NCI-H460 (cell line): ENCODE data around the gene QDPR.

GRCh38 chr4:15459692-15459971, 10.1 kb upstream of the CC2D2A start:
RAMPAGE:
- cytosol, long total RNA, result no peak
- long total RNA, result no peak
- nucleus, long total RNA, result no peak

DNA sequence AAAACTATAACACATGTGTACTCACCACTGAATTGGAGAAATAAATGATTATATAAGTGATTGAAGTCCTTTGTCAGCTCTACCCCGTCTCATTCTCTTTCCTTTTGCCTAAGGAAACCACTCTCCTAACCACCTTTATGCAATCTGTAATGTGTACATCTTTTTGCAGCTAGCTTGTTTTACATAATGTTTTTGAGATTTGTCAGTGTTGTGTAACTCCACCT, 674 bp downstream of the FAM200B start:
RAMPAGE:
- cytosol, long total RNA, result no peak
- long total RNA, result no peak
- nucleus, long total RNA, result no peak

RAMPAGE:
- cytosol, long total RNA, result no peak
- long total RNA, result no peak
- nucleus, long total RNA, result no peak
Observed at GRCh38 chr4:15774023-15774632, 4.0 kb upstream of the CD38 start.

GRCh38 chr4:15781565-15782494, 3.7 kb downstream of the CD38 start:
RAMPAGE:
- cytosol, long total RNA, result no peak
- long total RNA, result no peak
- nucleus, long total RNA, result no peak

RAMPAGE:
- cytosol, long total RNA, result no peak
- long total RNA, result no peak
- nucleus, long total RNA, result no peak
Observed at GRCh38 chr4:16001490-16001981, 38.6 kb upstream of the FGFBP2 start.

RAMPAGE:
- cytosol, long total RNA, result no peak
- long total RNA, result no peak
- nucleus, long total RNA, result no peak
Observed at GRCh38 chr4:16033260-16033733, 50.5 kb downstream of the PROM1 start.

DNA sequence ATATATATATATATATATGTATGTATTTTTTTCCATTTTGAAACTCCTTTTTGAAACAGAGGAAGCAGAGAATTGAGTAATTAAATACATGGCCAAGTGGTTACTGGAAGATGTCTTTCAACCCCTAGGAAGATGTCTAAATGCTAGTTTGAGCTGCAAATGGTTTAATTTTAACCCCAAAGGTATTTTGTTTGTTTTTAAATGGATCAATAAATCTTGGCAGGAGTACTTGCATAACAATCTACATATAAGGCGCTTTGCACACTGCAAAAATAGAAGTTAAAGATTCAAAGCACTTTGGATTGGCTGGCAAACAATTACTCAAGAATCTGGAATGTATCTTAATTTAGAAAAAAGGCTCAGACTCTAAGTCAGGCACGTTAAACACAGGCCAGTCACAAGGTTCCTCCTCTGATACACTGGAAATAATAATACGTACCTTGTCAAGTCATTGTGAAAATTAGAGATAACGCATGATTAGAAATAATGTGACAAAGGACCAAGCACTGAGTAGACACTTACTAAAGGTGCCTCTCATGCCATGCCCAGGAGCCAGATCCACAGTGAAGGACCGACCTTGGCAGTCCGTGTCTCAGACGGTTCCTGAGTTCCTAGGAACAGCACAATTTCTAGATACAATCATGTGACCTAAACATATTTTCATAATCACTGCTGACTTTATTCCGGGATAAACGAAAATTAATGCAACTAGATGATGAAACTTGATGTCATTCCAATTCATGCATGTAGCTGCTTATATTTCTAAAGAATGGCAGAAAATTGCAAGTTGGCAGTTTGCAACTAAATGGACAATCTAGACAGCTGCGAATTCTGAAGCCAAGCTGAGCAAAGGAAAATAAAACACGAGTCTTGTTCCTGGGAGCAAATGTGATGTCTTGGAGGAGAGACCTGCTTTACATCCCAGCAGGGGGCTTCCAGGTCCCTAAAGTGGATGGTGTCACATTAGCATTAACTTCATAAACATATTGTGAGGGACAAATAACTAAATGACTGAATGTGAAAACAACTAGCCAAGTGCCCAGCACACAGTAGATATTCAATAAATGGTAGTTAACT, 49.6 kb downstream of the PROM1 start:
RAMPAGE:
- cytosol, long total RNA, result no peak
- long total RNA, result no peak
- nucleus, long total RNA, result no peak

RAMPAGE:
- cytosol, long total RNA, result no peak
- long total RNA, result no peak
- nucleus, long total RNA, result no peak
Observed at GRCh38 chr4:16161654-16162647, 64.3 kb downstream of the TAPT1 start.

RAMPAGE:
- cytosol, long total RNA, result no peak
- long total RNA, result no peak
- nucleus, long total RNA, result no peak
Observed at GRCh38 chr4:16196414-16196980, 29.8 kb downstream of the TAPT1 start.

DNA sequence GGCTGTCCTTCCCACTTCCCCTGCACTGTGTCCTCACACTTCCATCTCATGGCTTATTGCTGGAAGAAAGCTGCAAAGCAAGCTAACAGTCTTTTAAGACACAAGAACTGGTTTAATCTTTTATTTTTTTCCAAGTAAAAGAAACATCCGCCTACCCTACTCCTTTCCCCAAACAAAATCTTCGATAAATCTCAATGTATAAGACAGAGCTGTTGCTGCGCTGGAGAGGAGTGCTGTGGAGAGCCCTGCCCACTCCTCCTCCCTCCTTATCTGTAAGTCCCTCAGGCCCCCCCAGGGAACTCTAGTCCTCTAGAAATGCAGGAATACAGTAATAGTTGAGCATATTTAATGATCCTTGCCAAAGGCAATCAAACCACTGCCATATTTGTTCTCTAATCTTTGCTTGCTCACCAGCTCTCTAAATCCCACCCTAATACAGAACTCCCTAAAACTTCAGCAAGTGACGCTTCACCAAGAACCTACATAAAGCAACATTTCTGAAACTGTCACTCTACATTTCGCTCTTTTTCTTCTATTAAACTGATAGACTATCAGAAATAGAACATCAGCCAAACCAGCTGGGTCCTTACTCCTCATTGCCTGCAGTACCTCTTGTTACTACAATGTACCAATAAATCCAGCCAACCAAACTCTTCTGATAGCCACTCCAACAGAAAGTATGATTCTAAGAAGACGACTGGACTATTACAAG, 13.8 kb downstream of the TAPT1 start:
RAMPAGE:
- cytosol, long total RNA, result no peak
- long total RNA, result no peak
- nucleus, long total RNA, result no peak

RAMPAGE:
- cytosol, long total RNA, result no peak
- long total RNA, result no peak
- nucleus, long total RNA, result no peak
Observed at GRCh38 chr4:16233575-16233929, 7.3 kb upstream of the TAPT1 start.

RAMPAGE:
- cytosol, long total RNA, result no peak
- long total RNA, result no peak
- nucleus, long total RNA, result no peak
Observed at GRCh38 chr4:16627950-16628565, 270.4 kb downstream of the LDB2 start.

DNA sequence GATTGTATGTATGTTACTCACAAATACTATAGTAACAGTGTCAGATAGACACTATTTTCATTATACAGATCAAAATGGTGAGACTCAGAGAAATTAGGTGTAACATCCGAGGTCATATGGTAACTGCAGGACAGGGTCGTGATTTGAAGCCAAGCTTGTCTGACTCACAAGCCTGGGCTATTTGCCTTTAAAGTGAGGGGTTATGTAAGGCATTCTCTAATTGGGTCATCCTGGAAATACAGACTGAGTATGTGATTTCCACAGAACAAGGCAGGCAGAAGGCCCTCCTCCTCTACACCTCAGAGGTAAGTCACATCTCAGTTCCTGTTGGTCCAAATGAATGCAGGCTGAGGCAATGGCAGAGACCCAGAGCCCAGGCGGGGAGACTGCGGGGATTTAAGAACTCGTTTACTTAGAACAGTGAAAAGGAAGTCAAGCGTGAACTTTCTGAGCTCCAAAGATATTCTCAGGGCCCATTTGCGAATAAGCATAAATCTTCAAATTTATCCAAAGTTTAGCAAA, 153.4 kb downstream of the LDB2 start:
RAMPAGE:
- cytosol, long total RNA, result no peak
- long total RNA, result no peak
- nucleus, long total RNA, result no peak

DNA sequence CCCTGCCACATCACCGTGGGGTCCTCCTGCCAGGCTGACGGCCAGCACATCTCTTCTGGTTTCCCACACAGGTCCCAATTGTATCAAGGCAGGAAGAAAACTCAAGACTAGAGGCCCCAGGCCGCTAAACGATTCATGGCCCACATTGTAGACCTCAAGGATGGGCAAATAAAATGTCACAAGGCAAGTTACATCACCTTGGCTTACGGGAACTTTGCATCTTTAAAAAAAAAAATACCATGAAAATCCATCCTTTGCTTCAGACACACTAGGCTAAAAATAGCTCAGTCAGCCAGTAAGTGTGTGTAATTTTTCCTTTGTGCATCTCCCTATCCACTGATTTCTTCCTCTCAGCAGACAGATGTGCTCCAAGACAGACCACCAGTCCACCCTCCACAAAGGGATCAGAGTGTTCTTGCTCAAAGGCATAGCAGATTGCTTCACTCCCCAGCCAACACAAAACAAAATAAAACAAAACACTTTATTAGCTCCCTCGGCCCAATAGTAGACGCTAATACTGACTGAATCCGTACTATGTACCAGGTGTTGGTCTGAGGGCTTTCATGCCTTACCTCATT, 14.7 kb downstream of the LDB2 start:
RAMPAGE:
- cytosol, long total RNA, result no peak
- long total RNA, result no peak
- nucleus, long total RNA, result no peak

GRCh38 chr4:16896725-16897305, 1.6 kb downstream of the LDB2 start:
RAMPAGE:
- cytosol, long total RNA, result no peak
- long total RNA, result no peak
- nucleus, long total RNA, result no peak

DNA sequence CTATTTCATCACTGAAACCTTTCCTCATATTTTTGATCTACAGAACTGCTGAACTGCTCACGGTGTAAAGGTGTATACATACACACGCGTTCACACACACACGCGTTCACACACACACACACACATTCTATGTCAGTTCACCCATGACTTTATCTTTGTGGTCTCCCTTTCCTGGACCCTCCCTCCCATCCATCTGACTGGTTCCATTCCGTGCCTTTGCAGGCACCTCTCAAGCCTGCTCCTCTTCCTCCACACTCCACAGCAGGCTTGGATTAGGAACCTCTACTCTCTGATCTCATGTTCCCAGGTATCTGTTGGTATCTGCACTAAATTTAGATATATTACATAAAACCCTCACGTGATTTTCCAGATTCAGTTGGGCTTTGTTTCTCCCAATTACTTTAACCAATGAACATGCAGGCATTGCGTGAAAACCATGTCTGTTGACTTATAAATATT, 305.2 kb downstream of the QDPR start:
RAMPAGE:
- cytosol, long total RNA, result no peak
- long total RNA, result no peak
- nucleus, long total RNA, result no peak

RAMPAGE:
- cytosol, long total RNA, result no peak
- long total RNA, result no peak
- nucleus, long total RNA, result no peak
Observed at GRCh38 chr4:17511023-17511455, 851 bp downstream of the QDPR start.

RAMPAGE:
- cytosol, long total RNA, result no peak
- long total RNA, result no peak
- nucleus, long total RNA, result no peak
Observed at GRCh38 chr4:17511456-17512543, at the start of gene QDPR. TSS of gene QDPR (minus strand) at chr4:17512090.

RAMPAGE:
- cytosol, long total RNA, result no peak
- long total RNA, result no peak
- nucleus, long total RNA, result no peak
Observed at GRCh38 chr4:17549150-17549493, 27.9 kb upstream of the LAP3 start.

RAMPAGE:
- cytosol, long total RNA, result no peak
- long total RNA, result no peak
- nucleus, long total RNA, result no peak
Observed at GRCh38 chr4:17623490-17624644, 9.4 kb downstream of the MED28 start.